ENCODE results near the gene HSF2.

GRCh38 chr6:119240253-119241153 is 109.1 kb downstream of the MAN1A1 start:
- PRO-cap: no peak
- RAMPAGE, long total RNA, 4 experiments: no peak in any of the 4 experiments

- PRO-cap: no peak
- RAMPAGE, long total RNA, 4 experiments: no peak in any of the 4 experiments
Measured at GRCh38 chr6:119250506-119250971, 99.0 kb downstream of the MAN1A1 start.

GRCh38 chr6:119261341-119261766 is 88.2 kb downstream of the MAN1A1 start:
- PRO-cap: no peak
- RAMPAGE, long total RNA, 4 experiments: no peak in any of the 4 experiments

DNA sequence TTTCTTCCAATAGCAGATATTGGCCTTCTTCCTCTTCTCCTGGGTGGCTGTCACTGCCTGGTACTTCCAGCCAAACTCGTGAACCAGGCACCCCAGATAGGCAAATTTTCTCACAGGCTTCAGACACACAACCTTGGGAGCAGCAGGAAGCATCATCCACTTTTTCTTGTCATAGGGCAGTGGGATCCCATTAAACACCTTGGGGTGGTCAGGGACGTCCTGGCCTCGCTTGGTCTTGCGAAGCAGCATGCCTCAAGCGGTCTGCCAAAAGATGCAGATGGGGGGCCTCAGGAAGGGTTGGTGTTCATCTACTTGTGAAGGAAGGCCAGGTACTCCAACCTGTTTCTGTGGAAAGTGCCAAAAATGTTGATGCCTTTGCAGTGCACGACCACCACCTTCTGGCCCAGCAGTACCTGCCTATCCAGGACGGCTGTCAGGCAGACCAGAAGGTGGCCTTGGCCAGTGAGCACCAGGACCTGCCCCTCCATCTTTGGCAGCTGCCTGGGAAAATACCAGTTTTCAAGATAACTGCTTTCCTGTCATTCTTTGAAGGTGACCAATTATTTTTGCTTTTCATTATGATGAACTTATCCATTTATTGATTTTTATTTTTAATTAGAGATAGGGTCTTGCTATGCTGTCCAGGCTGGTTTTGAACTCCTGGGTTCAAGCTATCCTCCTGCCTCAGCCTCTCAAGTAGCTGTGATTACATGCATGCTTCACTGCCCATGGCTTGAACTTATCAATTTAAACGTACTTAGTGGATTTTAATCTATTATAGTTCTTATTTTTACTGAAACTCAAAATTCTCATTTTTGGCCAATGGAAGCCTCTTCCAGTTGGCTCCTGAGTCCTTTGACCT is 80.1 kb downstream of the MAN1A1 start:
- PRO-cap: no peak
- RAMPAGE, long total RNA, 4 experiments: no peak in any of the 4 experiments

- PRO-cap: no peak
- RAMPAGE, long total RNA, 4 experiments: no peak in any of the 4 experiments
Measured at GRCh38 chr6:119312847-119313562, 36.6 kb downstream of the MAN1A1 start.

DNA sequence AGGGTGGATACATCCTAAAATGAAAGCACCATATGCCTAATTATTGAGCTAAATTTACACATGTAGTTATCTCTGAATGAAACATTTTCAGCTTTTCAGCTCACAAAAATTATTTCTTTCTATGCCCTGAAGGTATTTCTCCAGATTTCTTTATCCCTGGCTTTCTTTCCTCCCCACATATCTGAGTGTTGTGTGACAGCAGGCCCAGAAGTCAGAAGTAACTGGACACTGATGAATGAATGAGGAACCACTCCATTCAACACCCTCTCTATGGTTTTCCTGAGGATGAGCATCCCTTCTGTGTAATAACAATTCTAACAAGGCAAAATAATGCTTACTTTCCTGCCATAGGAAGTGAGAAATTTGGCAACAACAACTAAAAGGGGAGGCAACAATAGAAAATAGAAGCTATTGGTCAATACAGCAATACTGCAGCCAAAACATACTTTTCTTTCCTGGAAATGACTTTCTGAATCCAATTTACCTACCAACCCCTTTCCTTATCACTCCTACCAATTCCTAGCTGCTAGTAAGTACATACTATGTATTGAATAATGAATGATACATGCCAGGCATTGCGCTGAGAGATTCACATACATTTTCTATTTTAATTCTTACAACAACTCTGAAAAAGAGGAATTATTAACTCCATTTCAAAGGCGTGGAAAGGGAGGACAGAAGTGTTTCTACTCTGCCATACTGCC is 14.7 kb downstream of the MAN1A1 start:
- PRO-cap: no peak
- RAMPAGE, long total RNA, 4 experiments: no peak in any of the 4 experiments

DNA sequence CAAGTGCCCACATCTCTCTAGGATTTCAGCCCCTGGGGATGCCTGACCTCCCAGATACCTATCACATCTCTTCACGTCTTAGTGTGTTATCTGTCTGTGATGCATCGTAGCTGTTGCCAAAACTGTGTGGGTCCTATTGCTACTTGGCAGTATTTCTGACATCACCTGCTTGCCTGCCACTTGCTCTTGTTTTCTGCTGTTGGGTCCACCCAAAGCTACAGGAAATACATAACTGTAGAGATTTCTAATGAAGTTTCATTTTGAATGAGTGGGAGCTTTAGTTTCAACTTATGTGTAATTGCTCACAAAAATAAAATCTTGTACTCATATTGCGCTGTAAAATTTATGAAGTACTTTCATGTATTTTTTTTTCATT is 113.5 kb upstream of the MAN1A1 start:
- PRO-cap: unidirectional peak, plus-strand start at position 258 of the sequence
- RAMPAGE, long total RNA, 4 experiments: no peak in any of the 4 experiments

- PRO-cap: no peak
- RAMPAGE, long total RNA, 4 experiments: no peak in any of the 4 experiments
Measured at GRCh38 chr6:120226720-120227189, 877.2 kb upstream of the MAN1A1 start.

GRCh38 chr6:121437309-121437684 is 1.9 kb downstream of the GJA1 start:
- PRO-cap: unidirectional peak, plus-strand start at chr6:121437568
- RAMPAGE, long total RNA, 4 experiments: no peak in any of the 4 experiments

DNA sequence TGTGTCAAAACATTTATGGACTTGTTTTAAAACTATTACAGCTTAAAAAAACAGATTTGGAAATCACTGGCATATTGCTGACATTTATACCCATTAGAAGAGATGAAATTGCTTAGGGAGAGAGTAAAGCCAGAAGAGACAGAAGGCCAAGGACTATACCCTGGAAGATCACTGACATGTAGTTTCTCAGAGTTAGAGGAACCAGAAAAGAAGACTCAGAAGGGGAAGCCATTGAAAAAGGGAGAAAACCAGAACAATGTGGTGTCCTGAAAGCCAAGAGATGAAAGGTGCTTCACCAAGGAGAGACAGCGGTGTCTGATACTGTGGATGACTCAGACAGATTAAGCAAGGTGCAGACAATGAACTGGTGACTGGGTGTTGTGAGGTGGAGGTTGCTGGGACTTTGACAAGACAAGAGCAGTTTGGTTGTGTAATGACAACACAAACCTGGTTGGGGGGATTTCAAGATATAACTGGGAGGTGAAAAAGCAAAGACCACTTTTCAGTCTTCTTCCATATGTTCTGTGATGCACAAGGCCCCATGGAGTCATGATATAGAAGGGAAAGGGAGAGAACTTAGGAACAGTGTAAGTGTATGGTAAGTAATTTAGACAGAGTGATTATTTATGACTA is 345.4 kb downstream of the GJA1 start:
- PRO-cap: bidirectional peak, plus-strand start at position 409 of the sequence, minus-strand start at position 317 of the sequence
- RAMPAGE, long total RNA, 4 experiments: no peak in any of the 4 experiments

- PRO-cap: no peak
- RAMPAGE, long total RNA, 4 experiments: no peak in any of the 4 experiments
Measured at GRCh38 chr6:121851023-121851455, 415.6 kb downstream of the GJA1 start.

GRCh38 chr6:122028655-122028861 is 370.9 kb upstream of the HSF2 start:
- PRO-cap: no peak
- RAMPAGE, long total RNA, 4 experiments: no peak in any of the 4 experiments

- PRO-cap: bidirectional peak, plus-strand start at chr6:122399635, minus-strand start at chr6:122399344
- RAMPAGE, long total RNA, 4 experiments: start-site peak on the plus strand in 3 of 4 experiments, at chr6:122399648-122399684 at its widest, 27 to 90 reads per replicate
Measured at GRCh38 chr6:122399156-122400420, at the start of gene HSF2. Gene HSF2, plus strand, starts transcription at chr6:122399652.

DNA sequence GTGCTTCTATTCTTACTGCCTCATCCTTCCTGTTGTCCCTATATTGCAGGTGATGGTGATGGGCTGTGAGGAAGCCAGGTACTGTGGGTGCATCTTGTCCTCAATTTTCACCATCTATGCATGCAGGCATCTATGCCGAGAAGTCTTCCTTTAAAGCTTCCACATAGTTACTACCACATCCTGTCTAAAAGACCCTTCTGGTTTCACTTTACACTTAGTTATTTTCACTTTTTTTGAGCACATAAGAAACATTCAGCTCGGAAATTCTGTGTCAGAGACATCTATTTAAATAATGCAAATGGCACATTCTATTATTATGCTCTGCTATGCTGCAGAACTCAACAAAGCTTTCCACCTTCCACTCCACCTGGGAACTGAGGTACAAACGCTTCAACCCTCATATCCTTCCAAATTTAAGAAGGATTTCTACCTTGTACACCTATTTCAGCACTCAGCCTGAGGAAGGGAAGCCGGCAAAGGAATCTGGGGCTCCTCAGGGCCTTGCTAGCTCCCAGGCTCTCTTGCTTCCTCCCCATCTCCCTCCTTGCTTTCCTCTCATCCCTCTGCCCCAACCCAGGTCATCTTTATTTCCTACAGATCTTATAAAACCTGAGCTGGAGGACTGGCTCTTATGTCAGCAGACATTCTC is 28.1 kb upstream of the FABP7 start:
- PRO-cap: no peak
- RAMPAGE, long total RNA, 4 experiments: no peak in any of the 4 experiments

GRCh38 chr6:122789434-122790087 is 503 bp downstream of the SMPDL3A start:
- PRO-cap: bidirectional peak, plus-strand start at chr6:122789775, minus-strand start at chr6:122789639; bidirectional peak, plus-strand start at chr6:122789984, minus-strand start at chr6:122789940
- RAMPAGE, long total RNA, 4 experiments: no peak in any of the 4 experiments

DNA sequence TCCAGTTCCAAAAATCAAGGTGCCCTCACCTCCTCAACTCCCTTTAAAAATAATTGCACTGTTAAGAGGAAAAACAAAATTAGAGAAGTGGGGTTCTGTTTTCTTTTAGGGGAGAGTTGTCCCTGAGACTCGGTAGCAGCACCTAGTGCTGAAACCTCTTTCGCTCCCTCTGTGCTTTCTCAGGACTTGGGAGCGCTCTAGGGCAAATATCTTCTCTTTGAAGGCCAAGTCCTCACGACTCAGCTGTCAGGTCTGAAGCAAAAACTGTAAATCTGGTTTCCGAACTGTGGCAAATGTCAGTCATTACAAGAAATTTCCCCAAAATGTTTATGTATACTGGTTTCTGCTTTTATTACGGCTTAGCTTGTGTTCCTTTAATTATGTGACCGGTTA is 1.3 kb downstream of the SMPDL3A start:
- PRO-cap: unidirectional peak, minus-strand start at position 171 of the sequence
- RAMPAGE, long total RNA, 4 experiments: no peak in any of the 4 experiments

DNA sequence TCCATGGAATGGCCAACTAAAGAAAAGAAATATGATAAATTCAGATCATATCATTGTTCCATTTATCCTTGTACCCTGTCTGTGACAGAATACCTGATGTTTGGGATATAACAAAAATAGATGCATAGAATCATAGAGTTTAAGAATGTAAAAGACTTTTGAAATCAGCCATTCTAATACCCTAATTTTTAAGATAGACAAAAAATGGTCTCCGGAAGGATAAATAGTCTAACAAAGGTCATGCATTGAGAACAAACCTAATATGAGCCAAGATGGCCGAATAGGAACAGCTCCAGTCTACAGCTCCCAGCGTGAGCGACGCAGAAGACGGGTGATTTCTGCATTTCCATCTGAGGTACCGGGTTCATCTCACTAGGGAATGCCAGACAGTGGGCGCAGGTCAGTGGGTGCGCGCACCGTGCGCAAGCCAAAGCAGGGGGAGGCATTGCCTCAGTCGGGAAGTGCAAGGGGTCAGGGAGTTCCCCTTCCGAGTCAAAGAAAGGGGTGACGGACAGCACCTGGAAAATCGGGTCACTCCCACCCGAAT is 164.9 kb downstream of the TRDN start:
- PRO-cap: no peak
- RAMPAGE, long total RNA, 4 experiments: no peak in any of the 4 experiments

GRCh38 chr6:124964622-124965195 is 2.5 kb downstream of the RNF217 start:
- PRO-cap: no peak
- RAMPAGE, long total RNA, 4 experiments: no peak in any of the 4 experiments

GRCh38 chr6:125014168-125014911 is 52.1 kb downstream of the RNF217 start:
- PRO-cap: no peak
- RAMPAGE, long total RNA, 4 experiments: no peak in any of the 4 experiments

- PRO-cap: bidirectional peak, plus-strand start at chr6:125357799, minus-strand start at chr6:125357628
- RAMPAGE, long total RNA, 4 experiments: no peak in any of the 4 experiments
Measured at GRCh38 chr6:125357571-125358078, 55.9 kb upstream of the HDDC2 start.

Measured in esophagus squamous epithelium (tissue), 4 donors.